Fibroblast of villous mesenchyme (primary cell): ENCODE data around the gene TRIM21.

GRCh38 chr11:2904050-2905279 is 2.4 kb downstream of the SLC22A18 start:
- CAGE, long polyA plus RNA = no peak

- CAGE, long polyA plus RNA = no peak
Observed at GRCh38 chr11:2990953-2991704, 1.0 kb downstream of the NAP1L4 start.

DNA sequence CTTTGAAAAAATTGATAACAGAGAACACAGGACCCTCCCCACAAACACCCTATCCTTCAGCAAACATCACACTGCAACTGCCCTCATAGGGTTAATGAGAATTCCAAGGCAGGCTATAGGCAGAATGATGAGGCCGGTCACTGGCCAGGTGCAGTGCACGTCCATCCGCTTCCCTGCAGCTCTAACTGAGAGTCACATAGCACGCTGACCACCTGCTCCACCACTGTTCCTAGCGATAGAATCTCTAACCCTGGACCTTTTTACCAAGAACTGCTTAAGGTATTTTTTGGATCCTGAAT is 29.8 kb upstream of the NAP1L4 start:
- CAGE, long polyA plus RNA = no peak

- CAGE, long polyA plus RNA = no peak
Observed at GRCh38 chr11:3043020-3043945, 13.9 kb downstream of the CARS1 start.

DNA sequence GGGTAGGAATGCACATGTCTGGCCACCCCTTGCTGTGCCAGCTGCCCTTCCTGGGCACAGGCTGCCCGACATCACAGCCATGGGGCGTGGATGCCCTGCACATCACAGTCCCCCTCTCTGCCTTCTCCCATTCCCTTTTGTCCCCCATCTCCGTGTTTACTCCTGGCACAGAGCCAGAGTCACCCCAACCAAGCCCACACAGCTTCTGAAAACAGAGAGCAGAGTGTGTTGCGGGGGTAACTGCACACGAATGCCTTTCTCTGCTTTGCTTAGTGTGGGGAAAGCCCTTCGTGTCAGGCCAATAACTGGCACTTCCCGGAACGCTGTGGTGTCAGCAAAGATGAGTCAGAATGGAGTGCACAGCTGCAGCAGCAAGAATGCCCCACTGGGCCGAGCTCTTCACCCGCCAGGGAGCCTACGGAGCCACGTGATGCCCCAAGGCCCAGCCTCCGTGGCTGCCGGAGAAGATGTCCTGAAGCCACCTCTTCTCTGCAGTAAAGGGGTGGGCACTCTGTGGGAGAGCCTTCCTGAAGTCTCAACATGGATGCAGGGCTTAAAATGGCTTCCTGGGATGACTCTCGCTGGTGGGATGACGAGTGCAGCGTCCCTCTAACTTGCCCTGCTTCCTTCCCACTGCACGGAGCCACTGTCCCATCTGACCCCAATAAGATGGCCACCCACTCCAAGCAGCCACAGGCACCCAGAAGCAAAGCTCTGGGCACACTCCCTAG is 7.4 kb downstream of the CARS1 start:
- CAGE, long polyA plus RNA = no peak

- CAGE, long polyA plus RNA = no peak
Observed at GRCh38 chr11:3090810-3091097, 33.5 kb upstream of the CARS1 start.

DNA sequence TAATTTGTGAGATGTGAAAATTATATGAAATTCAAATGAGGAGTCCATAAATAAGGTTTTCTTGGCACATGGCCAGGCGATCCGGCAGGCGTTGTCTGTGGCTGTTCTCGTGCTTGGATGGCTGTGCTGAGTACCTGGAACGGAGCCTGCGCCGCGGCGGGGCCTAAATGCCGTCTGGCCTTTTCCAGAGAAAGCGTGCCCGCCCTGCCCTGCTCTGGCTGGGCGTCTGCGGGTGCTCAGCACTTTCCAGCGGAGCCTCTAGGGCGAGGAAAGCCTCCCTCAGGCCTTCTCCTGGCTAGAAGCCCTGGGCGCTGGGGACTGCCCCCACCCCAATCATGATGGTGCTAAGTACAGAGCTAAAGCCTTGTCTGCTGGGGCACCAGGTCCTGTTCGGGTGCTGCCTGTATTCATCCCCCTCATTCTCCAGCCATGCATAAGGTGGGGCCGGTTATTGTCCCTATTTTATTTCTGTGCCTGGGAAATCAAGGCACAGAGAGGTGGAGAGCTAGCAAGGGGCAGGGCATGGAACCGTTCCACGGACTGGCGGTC is 41.7 kb downstream of the OSBPL5 start:
- CAGE, long polyA plus RNA = no peak

DNA sequence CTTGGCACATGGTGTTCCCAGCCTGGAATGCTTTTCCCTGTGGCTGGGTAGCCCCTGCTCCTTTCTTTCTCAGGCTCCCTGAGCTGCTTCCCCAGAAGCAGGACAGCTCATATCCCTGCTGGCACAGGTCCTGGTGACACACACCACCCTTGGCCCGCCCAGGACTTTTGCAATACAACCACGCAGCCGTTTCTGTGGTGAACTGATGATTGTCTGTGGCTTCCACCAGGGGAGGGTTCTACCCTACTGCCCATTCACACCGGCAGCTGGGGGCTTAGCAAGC is 40.7 kb downstream of the OSBPL5 start:
- CAGE, long polyA plus RNA = no peak

DNA sequence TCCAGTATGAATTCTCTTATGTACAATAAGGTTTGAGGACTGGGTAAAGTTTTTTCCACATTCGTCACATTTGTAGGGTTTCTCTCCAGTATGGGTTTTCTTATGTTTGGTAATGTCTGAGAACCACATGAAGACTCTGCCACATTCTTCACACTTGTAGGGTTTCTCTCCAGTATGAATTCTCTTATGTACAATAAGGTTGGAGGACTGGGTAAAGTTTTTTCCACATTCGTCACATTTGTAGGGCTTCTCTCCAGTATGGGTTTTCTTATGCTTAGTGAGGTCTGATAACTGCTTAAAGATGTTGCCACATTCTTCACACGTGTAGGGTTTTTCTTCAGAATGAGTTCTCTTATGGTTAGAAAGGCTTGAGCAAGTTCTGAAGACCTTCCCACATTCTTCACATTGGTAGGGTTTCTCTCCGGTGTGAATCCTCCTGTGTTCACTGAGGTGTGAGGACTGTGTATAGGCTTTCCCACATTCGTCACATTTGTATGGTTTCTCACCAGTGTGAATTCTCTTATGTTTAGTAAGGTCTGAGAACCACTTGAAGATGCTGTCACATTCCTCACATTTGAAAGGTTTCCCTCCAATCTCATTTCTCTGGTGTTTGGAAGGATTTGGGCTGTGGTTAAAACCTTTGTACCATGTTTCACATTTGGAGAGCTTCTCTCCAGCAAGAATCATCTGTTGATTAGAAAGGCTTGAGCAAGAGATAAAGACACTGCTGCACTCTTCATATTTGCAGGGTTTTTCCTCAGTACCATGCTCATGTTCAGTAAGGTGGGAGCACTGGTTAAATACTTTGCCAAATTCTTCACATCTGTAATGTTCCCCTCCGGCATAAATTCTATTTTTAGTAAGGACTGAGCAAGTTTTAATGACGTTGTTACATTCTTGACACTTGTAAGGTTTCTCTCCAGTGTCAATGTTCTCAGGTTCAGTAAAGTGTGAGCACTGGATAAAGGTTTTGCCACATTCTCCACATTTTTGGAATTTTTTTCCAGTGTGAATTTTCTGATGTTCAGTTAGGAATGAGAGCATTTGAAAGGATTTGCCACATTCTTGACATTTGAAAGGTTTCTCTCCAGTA is 19.4 kb downstream of the ZNF195 start:
- CAGE, long polyA plus RNA = no peak

- CAGE, long polyA plus RNA = no peak
Observed at GRCh38 chr11:3511374-3511930, 130.3 kb downstream of the ART5 start.

- CAGE, long polyA plus RNA = no peak
Observed at GRCh38 chr11:3580198-3580551, 61.6 kb downstream of the ART5 start.

DNA sequence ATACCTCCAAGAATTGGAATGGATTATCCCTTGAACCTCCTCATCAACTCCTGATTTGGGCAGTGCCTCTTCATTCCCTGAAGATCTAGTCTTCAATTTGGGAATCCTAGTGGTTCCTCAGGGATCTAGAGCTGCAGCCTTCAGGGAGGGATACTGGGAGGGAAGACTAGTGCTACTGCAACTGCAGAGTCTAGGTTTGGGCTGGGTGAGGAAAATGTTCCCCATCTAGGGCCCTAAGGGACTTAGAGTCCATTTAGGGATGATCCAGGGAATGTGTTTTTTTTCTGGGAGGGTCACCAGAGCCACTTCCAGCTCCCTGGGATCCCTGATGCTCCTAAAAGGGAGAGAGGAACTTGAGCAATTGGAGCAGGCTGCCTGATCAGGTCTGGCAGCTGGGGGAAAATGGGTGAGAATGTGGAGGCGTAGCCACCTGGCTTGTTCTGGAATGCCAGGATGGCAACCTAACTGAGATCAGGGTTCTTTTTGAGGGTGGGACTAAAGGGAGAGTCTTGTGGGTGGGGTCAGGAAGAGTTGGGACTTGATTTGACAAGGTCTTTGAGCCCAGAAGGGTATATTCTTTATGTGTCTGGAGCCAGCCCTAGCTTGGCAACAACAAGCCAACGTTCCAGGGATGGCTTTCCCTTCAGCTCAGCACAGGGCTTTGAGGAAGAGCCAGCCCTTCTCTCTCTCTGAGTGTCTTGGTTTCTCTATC is 1.2 kb downstream of the PGAP2 start:
- CAGE, long polyA plus RNA = no peak

GRCh38 chr11:3812206-3812831 is 4.0 kb downstream of the PGAP2 start:
- CAGE, long polyA plus RNA = no peak

DNA sequence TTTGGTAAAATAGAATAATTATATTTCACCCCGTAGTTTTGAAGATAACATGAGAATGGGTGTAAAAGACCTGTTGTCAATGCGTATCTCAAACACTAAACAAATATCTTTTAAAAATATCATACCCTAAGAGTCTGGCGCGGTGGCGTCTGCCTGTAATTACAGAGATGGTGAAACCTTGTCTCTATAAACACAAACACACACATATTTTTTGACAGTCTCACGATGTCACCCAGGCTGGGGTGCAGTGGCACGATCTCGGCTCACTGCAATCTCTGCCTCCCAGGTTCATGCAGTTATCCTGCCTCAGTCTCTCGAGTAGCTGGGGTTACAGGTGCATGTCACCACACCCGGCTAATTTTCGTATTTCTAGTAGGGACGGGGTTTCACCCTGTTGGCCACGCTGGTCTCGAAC is 1.2 kb upstream of the RHOG start:
- CAGE, long polyA plus RNA = no peak

GRCh38 chr11:3949155-3949566 is 93.7 kb downstream of the STIM1 start:
- CAGE, long polyA plus RNA = no peak

DNA sequence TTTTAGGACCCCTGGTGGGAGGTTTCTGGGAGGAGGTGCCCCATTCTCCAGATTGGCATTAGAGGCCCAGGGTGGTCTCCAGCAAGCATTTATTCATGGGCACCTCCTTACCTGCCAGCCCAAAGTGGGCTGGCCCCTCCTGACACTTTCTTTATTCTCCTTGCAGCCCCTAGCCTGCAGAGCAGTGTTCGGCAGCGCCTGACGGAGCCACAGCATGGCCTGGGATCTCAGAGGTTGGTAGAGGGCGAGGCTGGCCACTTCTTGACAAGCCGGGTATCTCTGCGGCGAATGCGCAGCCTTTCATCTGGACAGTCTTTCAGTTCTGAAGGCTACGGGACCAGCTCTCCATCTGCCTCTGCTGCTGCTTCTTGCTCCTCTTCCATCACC is 8.3 kb upstream of the RRM1 start:
- CAGE, long polyA plus RNA = no peak

DNA sequence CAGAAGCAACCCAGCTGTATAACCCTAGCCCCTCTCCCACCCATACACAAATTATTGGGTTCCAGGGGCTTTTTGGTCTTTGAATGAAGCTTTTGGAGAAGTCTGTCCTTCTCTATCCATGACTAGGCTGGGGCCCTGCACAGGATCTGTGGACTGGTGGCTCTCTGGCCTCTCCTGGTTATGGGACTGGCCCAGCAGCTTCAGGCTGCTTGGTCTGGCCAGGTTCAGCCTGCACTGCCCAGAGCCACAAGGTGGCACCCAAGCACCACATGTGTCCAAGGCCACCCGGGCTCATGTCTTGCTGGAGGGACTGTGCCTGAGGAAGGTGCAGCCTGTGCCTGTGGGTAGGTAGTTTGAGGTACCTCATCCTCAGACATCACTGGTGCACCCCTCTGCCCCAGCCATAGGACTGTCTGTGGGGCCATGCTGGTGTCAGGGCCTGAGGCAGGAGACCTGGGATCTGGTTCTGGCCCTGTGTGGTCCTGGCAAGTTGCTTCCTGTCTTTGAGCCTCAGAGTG is 87.5 kb downstream of the RRM1 start:
- CAGE, long polyA plus RNA = no peak

- CAGE, long polyA plus RNA = no peak
Observed at GRCh38 chr11:4393171-4394037, at the start of gene TRIM21. Gene TRIM21 (minus strand): TSS chr11:4393702.

DNA sequence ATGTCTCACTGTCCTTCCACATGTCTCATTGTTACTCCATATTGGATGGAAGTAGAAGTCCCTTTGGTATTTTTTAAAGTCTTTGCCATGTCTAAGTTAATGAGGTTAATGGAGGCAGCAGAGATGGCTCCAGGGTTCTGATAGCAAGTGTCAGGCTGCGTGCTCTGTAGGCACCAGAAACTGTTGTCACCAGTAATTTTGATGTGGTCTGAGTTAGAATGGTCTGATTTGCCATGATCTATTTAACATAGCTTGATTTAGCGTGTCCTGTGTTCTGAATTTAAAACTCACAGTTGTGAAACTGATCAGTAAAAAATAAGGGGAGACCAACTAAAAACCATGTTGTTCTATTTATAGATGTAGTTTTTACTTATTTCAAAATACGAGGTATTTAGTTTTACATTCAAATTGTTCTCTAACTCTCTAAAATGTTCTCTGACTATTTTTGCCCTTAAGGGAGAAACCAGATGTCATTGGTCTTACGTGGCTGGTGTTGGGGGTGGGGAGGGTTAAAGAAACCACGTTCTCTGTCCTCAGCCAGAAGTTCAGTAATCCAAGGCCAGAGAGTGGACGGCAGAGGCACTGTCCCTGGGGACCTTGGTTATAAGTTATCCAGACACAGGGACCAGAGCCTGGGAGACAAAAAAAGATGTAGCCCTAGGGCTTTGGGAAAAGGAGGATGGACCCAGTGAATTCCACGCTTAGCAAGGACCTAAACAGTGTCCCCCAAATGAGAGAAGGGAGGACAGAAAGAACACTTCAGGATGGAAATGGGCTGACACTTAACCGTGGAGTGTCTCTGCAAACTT is 849 bp upstream of the OR51E1 start:
- CAGE, long polyA plus RNA = no peak

DNA sequence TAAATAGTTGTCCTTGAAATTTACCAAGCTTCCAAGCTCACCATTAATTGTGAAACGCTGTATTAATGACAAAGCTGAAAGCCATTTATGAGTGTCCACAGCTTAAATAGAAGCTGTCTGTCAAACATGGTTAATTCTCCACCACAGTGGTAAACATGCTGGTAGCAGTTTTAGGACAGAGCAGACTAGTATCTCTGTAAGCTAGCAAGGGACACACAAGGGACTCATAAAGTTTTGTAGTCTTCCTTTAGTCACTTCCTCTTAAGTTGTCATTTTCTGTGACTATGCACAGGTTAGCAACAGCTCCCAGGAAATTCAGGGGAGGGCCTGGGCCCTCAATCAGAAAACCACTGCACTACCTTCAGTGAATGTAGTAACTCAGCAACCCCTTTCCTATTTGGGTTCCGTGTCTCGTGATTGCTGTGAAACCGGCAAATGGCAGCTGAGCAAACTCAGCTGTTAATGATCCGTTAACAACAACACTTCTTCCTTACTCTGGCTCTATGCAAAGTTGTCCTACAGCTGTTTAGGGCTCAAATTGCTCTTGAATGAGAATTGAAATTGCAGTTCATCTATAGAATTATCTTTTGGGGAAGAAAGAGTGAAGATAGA is 470 bp upstream of the MMP26 start:
- CAGE, long polyA plus RNA = no peak